SK-N-DZ (cell line): ENCODE results near the genes HBQ1, RGS11 and PIGQ.

DNA sequence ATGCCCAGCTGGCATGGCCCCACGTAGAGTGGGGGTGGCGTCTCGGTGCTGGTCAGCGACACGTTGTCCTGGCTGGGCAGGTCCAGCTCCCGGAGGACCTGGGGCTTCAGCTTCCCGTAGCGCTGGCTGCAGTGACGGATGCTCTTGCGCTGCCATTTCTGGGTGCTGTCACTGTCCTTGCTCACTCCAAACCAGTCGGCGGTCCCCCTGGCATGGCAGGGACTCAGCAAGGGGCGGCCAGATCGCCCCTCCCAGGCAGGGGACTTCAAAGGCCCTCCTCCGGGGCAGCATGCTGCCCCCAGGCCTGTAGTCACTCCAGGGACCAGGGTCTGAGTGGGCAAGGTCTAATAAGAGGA lies 8.9 kb downstream of the RHBDF1 start:
RAMPAGE:
- cytosol, long total RNA: no peak
- nucleus, long total RNA: no peak

RAMPAGE:
- cytosol, long total RNA: no peak
- nucleus, long total RNA: no peak
Measured at GRCh38 chr16:71368-72347, 773 bp downstream of the RHBDF1 start.

GRCh38 chr16:84188-84596 lies 6.2 kb downstream of the MPG start:
RAMPAGE:
- cytosol, long total RNA: no peak
- nucleus, long total RNA: no peak

DNA sequence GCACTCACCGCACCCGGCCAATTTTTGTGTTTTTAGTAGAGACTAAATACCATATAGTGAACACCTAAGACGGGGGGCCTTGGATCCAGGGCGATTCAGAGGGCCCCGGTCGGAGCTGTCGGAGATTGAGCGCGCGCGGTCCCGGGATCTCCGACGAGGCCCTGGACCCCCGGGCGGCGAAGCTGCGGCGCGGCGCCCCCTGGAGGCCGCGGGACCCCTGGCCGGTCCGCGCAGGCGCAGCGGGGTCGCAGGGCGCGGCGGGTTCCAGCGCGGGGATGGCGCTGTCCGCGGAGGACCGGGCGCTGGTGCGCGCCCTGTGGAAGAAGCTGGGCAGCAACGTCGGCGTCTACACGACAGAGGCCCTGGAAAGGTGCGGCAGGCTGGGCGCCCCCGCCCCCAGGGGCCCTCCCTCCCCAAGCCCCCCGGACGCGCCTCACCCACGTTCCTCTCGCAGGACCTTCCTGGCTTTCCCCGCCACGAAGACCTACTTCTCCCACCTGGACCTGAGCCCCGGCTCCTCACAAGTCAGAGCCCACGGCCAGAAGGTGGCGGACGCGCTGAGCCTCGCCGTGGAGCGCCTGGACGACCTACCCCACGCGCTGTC lies at the start of gene HBQ1:
HBQ1 (plus strand) TSS at position 248 of the 604 bp plus-strand sequence.
RAMPAGE:
- cytosol, long total RNA: start-site peak on the plus strand centred at position 260 of the sequence, 25 bp wide, 49 and 77 reads in 2 replicates
- nucleus, long total RNA: start-site peak on the plus strand centred at position 253 of the sequence, 40 bp wide, 16 and 17 reads in 2 replicates

DNA sequence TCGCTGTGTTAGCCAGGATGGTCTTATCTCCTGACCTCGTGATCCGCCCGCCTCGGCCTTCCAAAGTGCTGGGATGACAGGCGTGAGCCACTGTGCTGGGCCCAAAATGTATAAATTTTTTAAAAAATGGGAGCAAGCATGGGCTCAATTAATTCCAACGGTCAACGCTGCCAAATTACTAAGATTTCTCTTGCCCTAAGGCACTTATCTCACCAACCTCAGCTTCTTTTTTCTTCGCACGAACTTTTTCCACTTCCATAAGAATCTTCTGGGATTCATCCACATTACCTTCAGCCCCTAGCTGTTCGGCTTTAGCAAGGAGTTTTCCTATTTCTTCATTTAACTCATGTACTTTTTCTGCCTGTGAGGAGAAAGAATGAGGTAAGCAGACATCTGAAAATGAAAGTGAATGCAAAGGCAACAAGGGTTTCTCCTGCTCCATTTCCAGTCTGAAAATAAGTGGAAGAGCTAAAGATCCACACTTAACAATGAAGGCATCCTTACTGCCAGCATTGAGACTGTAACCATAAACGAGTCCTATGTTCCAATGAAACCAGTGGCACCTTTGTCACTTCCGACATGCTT lies 23.4 kb downstream of the LUC7L start:
RAMPAGE:
- cytosol, long total RNA: no peak
- nucleus, long total RNA: no peak

GRCh38 chr16:275017-276213 lies at the start of gene RGS11:
TSS of gene RGS11 (minus strand) at chr16:275944.
RAMPAGE:
- cytosol, long total RNA: no peak
- nucleus, long total RNA: no peak

DNA sequence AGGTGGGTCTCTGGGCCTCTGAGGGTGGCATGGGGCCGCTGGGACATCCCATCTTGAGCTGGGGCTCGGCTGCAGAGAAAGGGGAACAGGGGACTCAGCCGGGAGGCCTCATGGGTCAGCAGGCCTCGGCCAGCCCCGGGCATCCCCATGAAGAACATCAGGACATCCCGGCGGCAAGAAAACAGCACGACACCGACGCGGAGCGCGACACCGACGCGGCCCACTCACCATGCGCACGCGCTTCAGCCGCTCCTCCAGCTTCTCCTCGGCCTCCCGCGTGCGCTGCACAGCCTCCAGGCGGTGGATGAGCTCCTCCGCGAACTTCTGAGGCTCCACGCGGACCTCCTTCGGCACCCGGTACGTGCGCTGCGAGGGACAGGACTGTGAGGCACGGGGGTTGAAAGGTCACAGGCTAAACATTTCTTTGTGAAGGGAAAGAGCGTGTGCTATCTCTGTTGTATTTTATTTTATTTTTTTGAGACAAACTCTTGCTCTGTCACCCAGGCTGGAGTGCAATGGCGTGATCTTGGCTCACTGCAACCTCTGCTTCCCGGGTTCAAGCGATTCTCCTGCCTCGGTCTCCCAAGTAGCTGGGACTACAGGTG lies 21.2 kb downstream of the PDIA2 start:
RAMPAGE:
- cytosol, long total RNA: no peak
- nucleus, long total RNA: no peak

RAMPAGE:
- cytosol, long total RNA: no peak
- nucleus, long total RNA: no peak
Measured at GRCh38 chr16:330089-330737, 22.3 kb downstream of the AXIN1 start.

DNA sequence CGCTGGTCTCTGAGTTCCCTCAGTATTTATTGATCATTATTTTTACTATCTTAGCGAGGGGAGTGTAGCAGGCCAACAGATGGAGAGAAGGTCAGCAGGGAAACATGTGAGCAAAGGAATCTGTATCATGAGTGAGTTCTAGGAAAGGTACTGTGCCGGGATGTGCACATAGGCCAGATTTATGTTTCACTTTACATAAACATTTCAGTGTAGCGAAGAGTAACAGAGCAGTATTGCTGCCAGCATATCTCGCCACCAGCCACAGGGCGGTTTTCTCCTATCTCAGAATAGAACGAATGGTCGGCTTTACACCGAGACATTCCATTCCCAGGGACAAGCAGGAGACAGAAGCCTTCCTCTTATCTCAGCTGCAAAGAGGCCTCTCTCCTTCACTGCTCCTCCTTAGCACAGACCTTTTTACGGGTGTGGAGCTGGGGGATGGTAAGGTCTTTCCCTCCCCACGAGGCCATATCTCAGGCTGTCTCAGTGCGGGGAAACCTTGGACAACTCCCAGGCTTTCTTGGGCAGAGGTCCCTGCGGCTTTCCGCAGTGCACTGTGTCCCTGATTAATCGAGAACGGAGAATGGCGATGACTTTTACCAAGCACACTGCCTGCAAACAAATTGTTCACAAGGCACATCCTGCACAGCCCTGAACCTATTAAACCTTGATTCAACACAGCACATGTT lies 6.3 kb upstream of the PGAP6 start:
RAMPAGE:
- cytosol, long total RNA: no peak
- nucleus, long total RNA: no peak

DNA sequence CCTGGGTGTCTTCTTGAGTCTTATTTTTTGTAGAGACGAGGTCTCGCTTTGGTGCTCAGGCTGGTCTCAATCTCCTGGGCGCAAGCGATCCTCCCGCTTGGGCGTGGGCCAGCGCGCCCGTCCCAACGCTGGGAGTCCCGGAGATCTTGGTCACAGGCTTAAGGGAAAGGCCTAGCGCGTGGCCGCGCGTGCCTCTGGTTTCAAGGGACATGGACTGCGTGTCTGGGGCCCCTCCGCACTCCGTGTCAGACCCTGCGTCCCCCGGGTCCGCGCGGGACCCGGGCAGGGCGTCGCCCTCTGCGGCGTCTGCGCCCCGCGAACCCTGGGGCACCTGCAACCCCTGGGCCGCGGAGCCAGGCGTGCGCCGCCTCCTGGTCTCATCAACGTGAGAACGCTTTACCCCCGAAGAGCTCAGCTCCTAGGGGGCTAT lies 623 bp upstream of the RAB11FIP3 start:
RAMPAGE:
- cytosol, long total RNA: no peak
- nucleus, long total RNA: no peak

DNA sequence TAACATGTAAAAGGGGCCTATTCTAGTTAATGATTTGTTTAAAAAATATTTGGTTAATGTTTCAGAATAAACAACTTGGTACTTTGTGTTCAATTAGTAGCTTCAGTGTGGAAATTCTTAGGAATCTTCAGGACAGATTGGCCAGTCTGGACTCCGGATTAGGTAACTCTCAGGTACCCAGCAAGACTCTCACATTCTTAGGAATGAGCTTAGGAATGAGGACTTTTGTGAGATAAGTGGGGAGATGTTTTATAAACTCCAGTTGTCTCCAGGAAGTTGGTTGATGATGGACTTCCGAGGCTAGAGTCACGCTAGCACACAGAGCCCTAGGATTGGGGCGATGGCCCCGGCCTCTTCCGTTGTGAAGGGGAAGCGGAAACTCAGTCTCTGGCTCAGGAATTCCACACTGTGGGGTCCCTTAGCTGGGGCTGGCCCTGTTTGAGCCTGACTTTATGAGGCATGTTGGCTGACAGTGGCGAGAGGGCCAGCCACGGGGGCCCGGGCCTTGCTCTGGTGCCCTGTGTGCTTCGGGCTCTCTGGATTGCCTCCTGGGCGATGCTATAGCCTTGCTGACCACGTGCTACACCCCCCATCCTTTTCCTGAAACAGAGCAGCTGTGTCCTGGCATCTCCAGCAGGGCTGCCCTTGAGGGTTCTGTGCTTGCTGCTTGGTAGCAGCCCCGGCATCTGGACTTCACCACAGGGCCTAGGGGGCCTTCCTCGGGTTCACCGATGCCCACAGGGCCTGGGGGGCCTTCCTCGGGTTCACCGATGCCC lies 32.4 kb downstream of the RAB11FIP3 start:
RAMPAGE:
- cytosol, long total RNA: no peak
- nucleus, long total RNA: no peak

DNA sequence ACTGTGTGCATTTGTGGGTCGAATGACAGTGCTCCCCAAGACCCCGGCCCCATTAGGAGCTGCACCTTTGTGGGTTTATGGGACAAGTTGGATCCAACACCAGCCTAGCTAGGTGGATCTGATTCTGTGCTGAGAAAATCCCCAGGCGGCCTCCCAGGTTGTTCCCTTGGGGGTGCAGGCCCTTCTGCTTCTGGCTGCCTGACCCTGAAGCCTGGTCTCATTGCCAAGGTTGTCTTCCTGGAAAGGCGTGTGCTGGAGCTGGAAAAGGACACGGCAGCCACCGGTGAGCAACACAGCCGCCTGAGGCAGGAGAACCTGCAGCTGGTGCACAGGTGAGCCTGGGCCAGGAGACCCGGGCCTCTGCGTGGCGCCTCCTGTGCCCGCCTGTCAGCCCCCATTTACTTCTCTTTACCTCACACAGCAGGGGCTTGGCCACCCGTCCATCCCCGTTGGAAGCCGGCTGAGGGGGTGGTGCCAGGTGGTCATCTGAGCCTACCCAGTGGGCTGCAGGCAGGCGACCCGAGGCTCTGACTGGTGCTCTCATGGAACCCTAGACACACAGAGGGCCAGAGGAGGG lies 22.1 kb upstream of the CAPN15 start:
RAMPAGE:
- cytosol, long total RNA: no peak
- nucleus, long total RNA: no peak

RAMPAGE:
- cytosol, long total RNA: no peak
- nucleus, long total RNA: no peak
Measured at GRCh38 chr16:525368-526082, 2.0 kb upstream of the CAPN15 start.

GRCh38 chr16:526315-527003 lies 1.1 kb upstream of the CAPN15 start:
RAMPAGE:
- cytosol, long total RNA: no peak
- nucleus, long total RNA: no peak

GRCh38 chr16:528678-529806 lies 1.5 kb downstream of the CAPN15 start:
RAMPAGE:
- cytosol, long total RNA: no peak
- nucleus, long total RNA: no peak

DNA sequence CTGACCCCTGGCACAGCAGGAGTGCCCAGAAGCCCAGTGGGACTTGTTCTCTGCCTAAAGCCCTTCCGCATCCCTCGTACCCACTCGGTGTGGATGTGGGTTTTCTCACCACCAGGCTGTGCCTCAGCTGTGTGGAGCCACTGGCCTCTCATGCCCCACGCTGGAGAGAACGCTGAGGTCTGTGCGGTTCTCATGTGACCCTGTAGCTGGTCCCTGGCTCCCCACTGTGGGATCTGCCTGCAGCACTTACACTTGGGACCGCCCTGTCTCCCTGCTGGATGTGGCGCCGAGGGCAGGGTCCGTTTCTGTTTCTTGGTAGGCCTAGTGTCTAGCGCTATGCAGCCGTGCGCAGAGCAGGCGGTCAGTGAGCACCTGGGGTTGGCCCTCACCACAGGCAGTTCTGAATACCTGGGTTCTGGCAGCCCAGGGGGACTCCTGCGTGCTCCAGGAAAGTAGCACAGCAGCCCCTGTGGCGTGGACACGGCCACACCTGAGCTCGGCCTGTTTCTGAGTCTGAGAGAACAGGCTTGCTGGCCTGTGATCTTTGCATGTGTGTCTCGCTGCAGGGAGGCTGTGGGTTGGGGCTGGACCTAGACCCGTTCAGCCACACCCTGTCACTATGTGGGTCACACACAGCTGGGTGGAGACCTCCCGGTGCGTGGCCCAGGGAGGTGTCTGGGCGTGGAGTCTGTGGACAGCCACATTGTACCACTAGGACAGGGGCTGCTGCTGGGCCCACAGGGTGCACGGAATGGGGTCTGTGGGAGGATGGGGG lies 2.7 kb downstream of the CAPN15 start:
RAMPAGE:
- cytosol, long total RNA: no peak
- nucleus, long total RNA: no peak

DNA sequence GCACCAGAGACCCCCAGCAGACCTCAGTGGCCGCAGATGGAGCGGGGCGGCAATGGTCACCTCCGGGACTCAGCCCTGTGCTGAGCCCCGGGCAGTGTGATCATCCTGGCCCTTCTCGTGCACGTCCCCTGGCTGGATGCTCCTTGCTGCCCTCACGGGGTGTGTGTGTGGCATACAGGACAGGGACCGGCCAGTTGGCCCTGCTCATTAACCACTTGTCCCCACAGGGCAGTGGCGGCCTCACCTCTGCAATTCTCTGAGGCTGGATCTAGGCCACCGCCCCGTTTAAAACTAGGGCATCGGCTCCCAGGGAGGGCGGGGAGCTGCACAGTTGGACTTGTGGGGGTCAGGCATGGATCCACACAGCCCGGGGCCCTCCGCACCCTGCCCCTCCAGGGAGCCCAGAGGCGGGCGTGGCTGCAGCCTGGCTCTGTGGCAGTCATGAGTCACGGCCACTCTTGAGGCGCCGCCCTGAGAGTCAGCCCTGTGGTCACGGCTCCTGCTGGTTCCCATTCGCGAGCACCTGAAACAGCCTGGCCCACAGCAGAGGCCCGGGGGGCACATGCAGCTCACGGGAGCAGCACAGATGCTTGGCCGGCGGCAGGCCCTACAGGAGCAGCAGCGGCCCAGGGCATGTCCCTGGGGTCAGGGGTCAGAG lies 7.9 kb downstream of the CAPN15 start:
RAMPAGE:
- cytosol, long total RNA: no peak
- nucleus, long total RNA: no peak

DNA sequence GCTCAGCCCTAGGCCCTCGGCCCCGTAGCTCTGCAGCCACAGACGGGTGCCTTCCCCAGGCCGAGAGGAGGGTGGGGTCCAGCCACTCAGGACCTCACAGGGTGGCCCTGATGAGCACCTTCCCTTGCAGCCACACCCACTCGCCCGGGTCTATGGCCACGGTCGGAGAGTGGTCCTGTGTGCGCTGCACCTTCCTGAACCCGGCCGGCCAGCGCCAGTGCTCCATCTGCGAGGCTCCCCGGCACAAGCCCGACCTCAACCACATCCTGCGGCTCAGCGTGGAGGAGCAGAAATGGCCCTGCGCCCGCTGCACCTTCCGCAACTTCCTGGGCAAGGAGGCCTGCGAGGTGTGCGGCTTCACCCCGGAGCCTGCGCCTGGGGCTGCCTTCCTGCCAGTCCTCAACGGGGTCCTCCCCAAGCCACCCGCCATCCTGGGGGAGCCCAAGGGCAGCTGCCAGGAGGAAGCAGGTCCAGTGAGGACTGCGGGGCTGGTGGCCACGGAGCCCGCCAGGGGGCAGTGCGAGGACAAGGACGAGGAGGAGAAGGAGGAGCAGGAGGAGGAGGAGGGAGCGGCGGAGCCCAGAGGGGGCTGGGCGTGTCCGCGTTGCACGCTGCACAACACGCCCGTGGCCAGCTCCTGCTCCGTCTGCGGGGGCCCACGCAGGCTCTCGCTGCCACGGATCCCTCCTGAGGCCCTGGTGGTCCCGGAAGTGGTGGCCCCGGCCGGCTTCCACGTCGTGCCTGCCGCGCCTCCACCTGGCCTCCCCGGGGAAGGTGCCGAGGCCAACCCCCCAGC lies 13.3 kb upstream of the PRR35 start:
RAMPAGE:
- cytosol, long total RNA: no peak
- nucleus, long total RNA: no peak

RAMPAGE:
- cytosol, long total RNA: no peak
- nucleus, long total RNA: no peak
Measured at GRCh38 chr16:554964-555556, 5.1 kb upstream of the PRR35 start.

GRCh38 chr16:569325-570496 lies at the start of gene PIGQ:
TSS of gene PIGQ (plus strand) at chr16:569968.
RAMPAGE:
- cytosol, long total RNA: no peak
- nucleus, long total RNA: no peak